H7 (cell line): ENCODE data around the gene RNF8.

- RAMPAGE, long total RNA, result no peak
Measured at GRCh38 chr6:37017783-37018687, 12.6 kb downstream of the FGD2 start.

DNA sequence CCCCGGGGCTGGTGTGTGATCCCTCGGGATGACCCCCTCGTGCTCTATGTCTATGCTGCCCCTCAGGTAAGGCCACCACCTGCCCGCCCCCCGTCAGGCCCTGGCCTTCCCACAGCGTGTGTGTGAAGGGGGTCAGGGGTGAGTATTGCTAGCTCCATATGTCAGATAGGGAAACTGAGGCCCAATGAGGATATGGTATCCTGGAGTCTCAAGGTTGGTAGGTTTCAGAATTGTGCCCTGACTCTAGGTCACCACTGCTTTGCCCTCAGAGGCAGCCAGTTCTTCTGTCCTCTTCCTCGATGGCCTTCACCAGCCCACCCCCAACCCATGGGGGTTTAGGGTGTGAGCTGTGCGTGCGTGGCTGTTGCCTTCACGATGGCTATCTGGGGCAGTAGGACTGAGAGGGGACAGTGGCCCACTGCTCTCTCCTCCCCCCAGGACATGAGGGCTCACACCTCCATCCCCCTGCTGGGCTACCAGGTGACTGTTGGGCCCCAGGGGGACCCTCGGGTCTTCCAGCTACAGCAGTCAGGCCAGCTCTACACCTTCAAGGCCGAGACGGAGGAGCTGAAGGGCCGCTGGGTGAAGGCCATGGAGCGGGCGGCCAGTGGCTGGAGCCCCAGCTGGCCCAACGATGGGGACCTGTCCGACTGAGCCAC is 22.2 kb downstream of the FGD2 start:
- RAMPAGE, long total RNA, result no peak

DNA sequence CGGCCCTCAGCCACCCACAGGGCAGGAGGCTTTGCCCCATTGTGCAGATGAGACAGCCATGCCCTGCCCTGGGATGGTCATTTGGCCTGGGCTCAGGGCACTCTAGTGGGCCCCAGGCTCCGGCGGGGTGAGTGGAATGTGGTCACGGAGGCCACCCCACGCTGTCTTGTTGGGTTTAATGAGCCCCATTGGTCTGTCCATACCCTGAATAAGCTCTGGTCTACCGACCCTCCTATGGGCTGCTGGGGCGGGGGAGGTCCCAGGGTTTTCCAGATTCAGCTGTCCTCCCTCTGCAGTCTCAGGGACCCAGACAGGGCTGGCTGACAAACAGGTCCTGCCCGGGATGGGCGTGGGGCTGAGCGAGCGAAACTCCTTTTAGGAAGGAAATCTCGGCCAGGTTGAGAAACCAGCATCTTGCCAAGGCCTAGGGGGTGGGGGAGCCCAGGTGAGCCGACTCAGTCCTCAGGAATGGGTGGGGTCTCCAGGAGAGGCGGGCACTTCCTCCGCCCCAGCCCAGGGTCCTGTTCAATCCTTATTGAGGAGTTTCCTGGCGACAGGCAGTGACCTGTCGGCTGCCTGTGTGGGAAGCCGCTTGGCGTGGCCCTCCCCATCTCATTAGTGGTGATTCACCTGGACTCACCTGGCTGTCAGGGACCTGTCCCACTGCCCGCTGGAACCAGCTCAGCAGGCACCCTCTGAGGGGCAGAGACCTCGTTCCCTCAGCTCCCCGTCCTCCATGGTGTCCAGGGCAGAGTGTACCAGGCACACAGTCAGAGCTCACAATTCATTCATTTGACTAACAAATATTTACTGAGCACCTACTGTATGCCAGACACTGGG is 50.9 kb downstream of the FGD2 start:
- RAMPAGE, long total RNA, result no peak

GRCh38 chr6:37058040-37058360 is 52.5 kb downstream of the FGD2 start:
- RAMPAGE, long total RNA, result no peak

GRCh38 chr6:37102050-37103181 is 67.5 kb upstream of the PIM1 start:
- RAMPAGE, long total RNA, result no peak

GRCh38 chr6:37107049-37107521 is 62.9 kb upstream of the PIM1 start:
- RAMPAGE, long total RNA, result no peak

DNA sequence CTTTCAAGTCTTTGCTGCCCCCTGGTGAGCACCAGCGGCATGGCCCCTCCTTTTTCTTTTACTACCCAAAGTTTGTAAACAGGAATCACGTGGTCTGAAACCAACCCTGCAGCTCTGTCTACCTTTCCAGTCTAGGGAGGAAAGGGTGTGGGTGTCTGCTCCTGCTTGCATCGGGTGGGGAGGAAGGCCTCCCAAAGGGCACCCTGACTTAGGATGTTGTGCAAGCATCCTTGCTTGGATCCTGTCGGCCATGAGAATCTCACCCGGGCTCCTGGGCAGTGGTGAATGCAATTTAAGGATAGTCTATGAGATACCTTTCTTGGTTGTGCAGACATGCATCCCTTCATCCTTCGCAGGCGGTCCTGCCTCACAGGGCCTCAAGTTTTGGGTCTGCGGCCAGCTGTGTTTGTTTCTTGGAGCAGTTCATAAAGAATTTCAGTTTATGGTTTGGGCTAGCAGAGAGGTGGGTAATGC is 2.4 kb downstream of the PIM1 start:
- RAMPAGE, long total RNA, result no peak

GRCh38 chr6:37173685-37174287 is 3.8 kb downstream of the PIM1 start:
- RAMPAGE, long total RNA, result no peak

- RAMPAGE, long total RNA, result no peak
Measured at GRCh38 chr6:37177129-37178119, 7.5 kb downstream of the PIM1 start.

- RAMPAGE, long total RNA, result no peak
Measured at GRCh38 chr6:37308506-37308833, 45.3 kb upstream of the RNF8 start.

GRCh38 chr6:37353602-37354533 is at the start of gene RNF8:
Gene RNF8, plus strand, starts transcription at chr6:37353983.
- RAMPAGE, long total RNA, result start-site peak on the plus strand at chr6:37354041-37354058, 23 reads

- RAMPAGE, long total RNA, result no peak
Measured at GRCh38 chr6:37560500-37560871, 60.8 kb upstream of the CCDC167 start.

- RAMPAGE, long total RNA, result no peak
Measured at GRCh38 chr6:37696701-37697545, 760 bp downstream of the MDGA1 start.

GRCh38 chr6:37807553-37808172 is 11.9 kb upstream of the ZFAND3 start:
- RAMPAGE, long total RNA, result no peak

DNA sequence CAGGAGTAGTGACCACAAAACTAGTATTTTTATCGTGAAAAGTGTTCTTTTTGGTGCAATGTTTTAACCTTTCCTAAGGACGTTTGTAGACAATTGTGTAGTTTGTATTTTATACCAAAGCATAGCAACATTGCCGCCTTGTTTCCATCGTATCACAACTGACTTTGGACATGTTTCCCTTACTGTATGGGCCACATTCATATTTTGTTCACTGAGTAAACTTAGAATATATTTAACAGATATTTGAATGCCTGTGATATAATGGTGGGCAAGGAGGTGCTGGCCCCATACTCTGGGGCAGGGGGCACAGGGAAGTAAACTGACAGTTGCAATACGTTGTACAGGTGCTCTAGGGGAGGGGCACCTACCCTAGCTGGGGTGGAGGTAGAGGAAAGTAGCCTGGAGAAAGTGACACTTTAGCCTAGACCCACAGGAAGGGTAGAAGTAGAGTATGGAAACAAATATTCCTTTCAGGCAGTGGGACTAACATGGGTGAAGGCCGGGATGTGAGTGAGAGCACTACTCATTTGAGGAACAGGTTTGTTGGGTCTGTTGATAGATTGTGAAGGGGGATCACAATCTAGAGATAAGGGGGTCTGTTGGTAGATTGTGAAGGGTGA is 2.9 kb downstream of the ZFAND3 start:
- RAMPAGE, long total RNA, result no peak

DNA sequence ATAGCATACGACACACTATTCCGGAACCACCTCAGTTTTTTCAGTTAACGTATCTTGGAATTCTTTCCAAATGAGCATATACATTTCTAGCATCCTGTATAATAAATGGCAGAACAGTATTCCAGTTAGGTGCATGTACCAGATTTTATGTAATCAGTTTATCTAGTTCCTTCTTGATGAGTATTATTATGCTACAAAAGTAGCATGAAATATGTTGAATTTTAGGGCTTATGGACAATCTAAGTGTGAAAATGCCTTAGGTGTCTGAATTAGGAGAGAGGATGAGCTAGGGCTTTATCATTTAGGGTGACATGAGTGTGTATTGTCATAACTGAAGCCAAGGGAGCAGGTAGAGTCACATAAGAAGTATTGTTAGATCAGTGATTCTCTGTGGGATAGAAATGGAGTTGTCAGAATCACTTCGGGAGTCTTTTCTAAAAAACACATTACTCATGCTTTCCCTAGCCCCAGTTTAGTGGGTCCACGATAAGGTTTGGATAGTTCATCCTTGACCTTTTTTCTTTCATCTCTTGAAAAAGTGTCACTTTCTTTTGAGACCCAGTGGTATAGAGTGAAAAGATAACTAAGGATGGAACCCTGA is 16.3 kb downstream of the ZFAND3 start:
- RAMPAGE, long total RNA, result no peak

GRCh38 chr6:38137071-38137994 is 317.8 kb downstream of the ZFAND3 start:
- RAMPAGE, long total RNA, result no peak

- RAMPAGE, long total RNA, result no peak
Measured at GRCh38 chr6:38164149-38164649, 344.7 kb downstream of the ZFAND3 start.

DNA sequence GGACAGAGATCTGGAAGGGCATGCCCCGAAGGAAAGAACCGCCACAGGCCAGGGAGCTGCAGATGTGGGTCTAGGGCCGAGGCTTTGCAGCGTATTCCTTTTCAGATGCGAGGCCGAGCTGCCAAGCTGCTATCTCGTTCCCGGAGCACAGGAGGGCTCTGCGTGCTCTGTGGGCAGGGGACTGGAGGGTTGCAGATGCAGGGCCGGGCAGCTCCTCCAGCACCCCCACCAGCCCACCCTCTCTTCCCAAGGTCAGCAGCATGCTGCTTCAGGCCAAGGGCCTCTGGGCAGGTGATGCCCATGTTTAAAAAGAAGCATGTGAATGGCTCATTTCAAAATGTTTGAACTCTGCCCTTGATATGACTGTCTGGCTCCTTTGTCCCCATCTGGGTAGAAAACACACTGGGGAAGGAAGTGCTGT is 353.2 kb downstream of the ZFAND3 start:
- RAMPAGE, long total RNA, result no peak

- RAMPAGE, long total RNA, result no peak
Measured at GRCh38 chr6:39115358-39115796, 391 bp upstream of the SAYSD1 start.